Smooth muscle cell (in vitro differentiated cells): ENCODE data around the genes LNPEP, LIX1, RGMB and FAM174A.

DNA sequence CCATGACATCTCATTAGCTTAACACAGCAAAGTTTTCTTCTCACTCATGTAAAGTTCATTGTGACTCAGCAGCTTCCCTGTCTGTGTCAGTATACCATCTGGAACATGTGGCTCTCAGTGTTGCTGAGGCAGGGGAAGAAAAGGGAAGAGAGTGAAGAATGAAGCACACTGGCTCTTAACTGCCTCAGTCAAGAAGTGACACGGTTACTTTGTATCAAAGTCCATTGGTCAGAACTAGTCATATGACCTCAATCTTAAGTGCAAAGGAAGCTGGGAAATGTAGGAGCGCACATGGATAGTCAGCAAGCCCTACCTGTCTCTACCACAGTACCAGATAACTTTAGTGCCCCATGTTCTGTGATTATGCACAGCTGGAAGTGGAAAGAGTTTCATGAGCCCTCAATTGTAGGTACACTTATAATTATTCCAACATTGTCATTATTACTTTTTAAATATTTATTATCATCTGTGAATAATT lies 185.1 kb upstream of the ELL2 start:
- RAMPAGE, long total RNA: no peak

DNA sequence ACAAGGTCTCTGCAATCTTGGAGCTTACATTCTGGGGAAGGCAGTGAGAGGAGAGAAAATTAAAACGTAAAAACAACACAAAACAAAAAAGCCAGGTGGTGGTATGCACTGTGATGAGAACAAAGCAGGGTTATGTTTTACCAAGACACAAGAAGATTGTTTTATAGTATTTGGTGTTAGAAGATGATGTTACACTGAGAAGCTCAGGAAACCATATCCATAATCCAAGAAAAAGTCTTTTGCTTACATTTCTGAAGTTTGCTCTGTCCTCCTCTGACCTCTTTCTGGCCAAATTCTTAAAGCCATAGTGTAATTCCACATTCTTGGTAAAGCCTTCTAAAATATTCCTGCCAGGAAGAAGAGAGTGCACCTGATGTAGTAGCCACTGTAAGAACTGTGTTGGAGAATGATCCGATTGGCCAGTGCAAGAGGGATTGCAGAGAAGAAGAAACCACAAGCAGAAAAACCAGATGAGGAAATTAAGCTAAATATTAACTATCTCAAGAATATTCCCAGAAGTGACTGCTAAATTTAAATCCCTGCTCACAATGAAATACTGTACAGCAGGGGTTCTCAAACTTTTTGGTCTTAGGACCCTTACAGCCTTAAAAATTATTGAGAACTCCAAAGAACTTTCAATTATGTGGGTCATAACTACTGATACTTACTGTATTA lies 218.3 kb downstream of the PCSK1 start:
- RAMPAGE, long total RNA: no peak

DNA sequence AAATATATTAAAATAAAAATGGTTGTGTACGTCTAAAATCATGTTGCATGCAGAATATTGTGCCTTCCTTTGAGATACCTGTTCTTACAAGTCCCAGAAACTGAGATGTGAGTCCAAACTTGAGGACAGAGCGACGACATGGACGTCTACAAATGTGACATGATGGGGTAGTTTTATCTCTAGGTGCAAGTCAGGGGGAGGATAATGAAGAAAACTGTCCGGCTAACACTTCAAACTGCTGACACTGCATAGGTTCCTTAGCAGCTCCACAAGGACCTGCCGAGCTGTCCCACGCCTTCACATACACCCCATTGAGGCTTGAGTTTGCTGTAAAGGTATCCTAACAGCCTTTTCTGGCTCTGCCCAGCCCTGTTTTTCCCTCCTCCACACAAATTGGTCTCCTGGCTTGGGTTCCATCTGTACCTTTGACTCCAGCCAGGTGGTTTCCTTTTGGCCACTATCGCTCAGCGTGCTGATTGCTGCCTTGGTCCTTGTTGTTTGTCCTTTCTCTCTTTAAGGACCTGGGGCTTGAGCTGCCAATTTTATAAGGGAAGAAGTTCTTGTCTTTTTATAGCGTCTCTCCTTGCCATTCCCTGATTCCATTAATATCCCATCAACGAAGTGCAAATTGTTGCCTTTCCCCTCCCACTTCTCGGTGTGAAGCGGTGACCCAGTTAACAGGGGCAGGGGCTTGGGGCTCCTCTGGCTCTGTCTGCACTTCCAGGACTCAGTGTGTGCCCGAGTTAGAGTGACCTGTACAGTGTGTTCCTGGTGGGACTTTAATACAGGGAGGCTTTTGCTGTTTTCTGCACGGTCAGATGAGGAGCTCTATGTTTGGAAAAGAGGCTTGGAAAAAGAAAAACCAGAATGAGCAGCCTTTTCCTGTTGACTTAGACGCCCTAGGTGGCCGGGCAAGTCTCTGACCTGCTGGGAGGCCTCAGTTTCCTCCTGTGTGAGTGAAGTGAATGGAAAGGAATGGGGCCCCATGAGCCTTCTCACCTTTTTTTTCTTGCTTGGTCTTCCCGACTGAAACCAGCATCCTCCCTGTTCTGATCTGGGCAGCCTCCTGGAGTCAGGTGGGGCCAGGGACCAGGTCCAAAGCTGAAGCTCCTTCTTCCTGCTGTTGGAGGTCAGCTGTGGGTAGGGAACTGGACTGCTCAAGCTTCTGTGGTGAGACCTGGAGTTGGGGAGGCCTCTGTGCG lies 100.2 kb downstream of the PCSK1 start:
- RAMPAGE, long total RNA: no peak

- RAMPAGE, long total RNA: no peak
Observed at GRCh38 chr5:96582273-96582876, 79.8 kb upstream of the CAST start.

GRCh38 chr5:96662748-96663608 lies 802 bp downstream of the CAST start:
- RAMPAGE, long total RNA: start-site peak on the plus strand at chr5:96662989-96663055, 176 and 272 reads in 2 replicates

- RAMPAGE, long total RNA: no peak
Observed at GRCh38 chr5:96793759-96794183, 14.0 kb downstream of the ERAP1 start.

GRCh38 chr5:96934648-96935447 lies 1.0 kb upstream of the LNPEP start:
- RAMPAGE, long total RNA: no peak

GRCh38 chr5:96935448-96936181 lies at the start of gene LNPEP:
Gene LNPEP (plus strand): TSS chr5:96936080.
- RAMPAGE, long total RNA: start-site peak on the plus strand at chr5:96936080-96936119, 126 and 54 reads in 2 replicates

DNA sequence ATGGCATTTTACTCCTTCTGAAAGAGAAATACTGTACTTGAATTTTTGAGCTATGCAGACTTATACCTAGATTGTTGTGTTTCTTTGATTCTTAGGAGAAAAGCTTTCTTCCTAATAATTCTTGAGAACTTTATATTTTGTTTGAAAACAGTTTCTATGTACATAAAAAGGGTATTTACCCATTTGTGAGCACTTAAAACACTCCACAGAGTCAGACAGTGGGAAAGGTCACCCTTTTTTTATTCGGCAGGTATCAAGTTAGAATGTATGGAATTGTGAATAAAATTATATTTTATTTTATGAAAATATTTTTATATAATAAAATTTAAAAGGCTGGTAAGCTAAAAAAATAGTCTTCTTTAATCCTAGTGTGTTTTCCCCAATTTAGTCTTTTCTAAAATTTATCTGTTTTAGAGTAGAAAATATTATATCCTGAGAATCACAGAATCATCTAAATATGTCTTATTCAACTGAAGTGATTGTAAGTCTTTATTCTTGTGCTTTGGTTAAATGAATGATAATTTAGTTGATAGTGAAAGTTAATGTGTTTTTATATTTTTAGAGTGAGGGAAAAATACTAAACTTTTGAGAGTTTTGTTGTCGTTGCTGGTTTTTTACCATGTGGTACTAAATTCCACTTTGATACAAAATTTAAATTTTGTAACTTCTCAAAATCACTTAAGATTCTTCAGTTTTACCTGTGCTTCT lies 94.1 kb downstream of the LNPEP start:
- RAMPAGE, long total RNA: no peak

GRCh38 chr5:97031974-97033206 lies 96.5 kb downstream of the LNPEP start:
- RAMPAGE, long total RNA: no peak

- RAMPAGE, long total RNA: no peak
Observed at GRCh38 chr5:97142261-97143044, at the start of gene LIX1. Gene LIX1 (minus strand): TSS chr5:97142611.

DNA sequence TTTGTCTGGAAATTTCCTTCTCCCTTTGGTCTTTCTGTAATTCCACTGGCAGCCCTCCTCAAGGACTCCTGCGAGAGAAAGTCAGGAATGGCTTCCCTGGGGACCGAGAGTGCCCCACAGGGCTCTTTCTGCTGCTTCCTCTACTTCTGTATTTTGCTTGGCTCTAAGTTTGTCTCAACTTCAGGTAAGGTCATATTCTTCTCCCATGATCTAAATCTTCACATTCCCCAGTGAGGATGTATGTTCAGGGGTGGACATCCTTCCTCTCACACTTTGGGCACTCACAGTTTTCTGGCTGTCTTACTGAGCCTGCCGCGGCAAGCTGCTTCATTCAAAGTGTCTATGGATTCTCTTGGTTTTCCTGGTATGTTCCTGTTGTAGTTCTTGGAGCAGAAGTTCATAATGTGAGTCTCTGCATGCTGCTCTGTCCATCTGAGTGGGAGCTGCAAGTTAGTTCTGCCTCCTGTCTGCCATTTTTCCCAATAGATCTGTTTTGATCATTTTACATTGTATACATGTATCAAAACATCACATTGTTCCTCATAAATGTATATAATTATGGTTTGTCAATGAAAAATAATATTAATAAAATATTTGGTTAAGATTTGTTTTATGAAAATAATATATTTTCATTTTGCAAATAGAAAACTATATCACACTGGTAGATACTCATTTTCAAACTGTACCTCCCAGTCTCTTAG lies 10.5 kb upstream of the RIOK2 start:
- RAMPAGE, long total RNA: no peak

DNA sequence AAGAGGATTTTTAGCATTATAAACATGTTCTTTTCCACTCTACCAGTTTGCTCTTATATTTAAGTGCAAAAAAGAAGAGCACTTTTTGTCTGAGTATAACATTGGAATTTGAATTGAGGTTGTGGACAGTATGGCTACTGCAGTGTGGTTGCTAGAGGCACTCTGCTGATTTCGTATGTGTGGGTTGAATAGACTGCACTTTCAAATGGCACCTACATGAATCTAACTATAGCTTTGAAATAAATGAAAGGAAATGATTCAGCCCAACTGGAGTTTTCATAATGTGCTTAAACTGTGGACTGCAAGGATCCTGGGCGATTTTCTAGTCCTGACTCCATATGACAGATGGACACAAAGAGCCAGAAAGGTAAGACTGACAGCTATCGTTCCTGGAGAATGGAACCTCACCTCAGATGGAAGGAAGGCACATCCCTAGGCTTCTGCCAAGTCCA lies 657.6 kb upstream of the RIOK2 start:
- RAMPAGE, long total RNA: no peak

DNA sequence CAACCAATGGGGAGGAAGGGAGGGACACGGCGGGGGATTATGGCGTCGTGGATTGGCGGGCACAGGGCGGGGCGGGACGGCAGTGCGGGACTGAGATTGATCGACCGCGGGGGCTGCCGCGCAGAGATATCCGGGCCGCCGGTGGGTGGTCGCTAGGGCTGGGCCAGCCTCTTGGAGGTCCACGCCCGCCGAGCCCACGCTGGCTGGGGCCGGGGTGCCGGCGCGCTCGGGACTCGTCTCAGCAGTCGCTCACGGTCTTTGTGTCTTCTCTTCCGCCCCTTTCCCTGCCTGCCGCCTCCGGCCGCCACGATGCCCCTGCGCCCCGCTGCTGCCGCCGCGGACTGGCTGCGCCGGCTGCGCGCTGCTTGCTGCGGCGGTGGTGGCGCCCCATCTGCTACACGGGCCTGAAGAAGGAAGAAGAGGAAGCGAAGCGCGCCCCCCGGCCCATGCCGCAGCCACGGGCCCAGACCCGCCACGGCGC lies at the start of gene RGMB:
Gene RGMB, plus strand, starts transcription at position 121 of the 481 bp plus-strand sequence.
- RAMPAGE, long total RNA: start-site peak on the plus strand centred at position 124 of the sequence, 118 bp wide, 24 and 8 reads in 2 replicates

DNA sequence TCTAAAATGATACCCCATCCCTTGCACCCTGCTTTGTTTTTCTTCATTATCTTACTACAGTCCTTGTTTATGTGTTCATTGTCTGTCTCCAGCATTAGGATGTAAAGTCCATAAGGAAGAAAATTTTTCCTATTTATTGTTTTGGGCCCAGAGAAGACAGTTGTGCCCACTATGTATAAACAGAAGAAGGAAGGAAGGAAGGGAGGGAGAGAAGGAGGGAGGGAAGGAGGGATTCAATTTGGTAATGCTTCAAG lies 29.6 kb downstream of the RGMB start:
- RAMPAGE, long total RNA: no peak

- RAMPAGE, long total RNA: no peak
Observed at GRCh38 chr5:98900313-98901627, 28.0 kb downstream of the CHD1 start.

- RAMPAGE, long total RNA: no peak
Observed at GRCh38 chr5:98910392-98911238, 18.2 kb downstream of the CHD1 start.

DNA sequence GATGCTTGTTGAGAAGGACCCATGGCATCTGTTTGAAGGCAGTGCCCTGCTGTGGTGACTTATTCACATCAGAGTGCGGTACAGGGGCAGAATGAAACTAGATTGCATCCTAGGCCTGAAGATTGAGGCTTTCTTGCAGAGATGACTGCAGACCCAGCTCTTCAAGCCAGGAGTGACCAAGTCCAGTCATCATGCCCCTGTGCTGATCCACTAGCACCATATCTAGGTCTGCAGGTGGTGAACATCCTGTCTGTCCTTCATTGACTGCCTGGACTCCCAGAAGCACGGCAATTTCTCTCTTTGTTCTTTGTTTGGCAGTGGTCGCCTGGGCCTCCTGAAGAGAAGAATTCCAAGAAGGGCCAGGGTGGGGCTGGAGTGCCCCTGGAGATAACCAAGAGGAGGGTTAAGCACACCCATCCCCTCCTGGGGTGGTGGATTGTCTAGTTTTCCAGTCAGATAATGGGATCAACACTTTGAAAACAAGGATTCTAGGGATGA lies 25.8 kb upstream of the CHD1 start:
- RAMPAGE, long total RNA: no peak

DNA sequence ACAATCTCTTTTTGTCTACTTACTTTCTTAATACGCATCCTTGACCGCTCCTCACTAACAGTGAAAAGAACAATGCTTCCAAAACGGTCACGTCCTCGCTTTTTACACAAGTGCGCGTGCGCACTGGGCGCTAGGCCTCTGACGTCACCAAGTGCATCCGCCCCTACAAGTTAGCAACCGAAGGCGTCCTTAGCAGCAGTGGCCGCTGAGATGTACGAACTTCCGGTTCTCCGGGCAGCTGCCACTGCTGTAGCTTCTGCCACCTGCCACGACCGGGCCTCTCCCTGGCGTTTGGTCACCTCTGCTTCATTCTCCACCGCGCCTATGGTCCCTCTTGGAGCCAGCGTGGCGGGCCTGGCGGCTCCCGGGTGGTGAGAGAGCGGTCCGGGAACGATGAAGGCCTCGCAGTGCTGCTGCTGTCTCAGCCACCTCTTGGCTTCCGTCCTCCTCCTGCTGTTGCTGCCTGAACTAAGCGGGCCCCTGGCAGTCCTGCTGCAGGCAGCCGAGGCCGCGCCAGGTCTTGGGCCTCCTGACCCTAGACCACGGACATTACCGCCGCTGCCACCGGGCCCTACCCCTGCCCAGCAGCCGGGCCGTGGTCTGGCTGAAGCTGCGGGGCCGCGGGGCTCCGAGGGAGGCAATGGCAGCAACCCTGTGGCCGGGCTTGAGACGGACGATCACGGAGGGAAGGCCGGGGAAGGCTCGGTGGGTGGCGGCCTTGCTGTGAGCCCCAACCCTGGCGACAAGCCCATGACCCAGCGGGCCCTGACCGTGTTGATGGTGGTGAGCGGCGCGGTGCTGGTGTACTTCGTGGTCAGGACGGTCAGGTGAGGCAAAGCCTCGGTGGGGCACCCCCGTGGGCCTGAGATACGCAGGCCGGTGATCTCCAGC lies at the start of gene FAM174A:
Gene FAM174A, plus strand, starts transcription at position 237 of the 891 bp plus-strand sequence.
- RAMPAGE, long total RNA: start-site peak on the plus strand centred at position 257 of the sequence, 51 bp wide, 280 and 160 reads in 2 replicates

- RAMPAGE, long total RNA: no peak
Observed at GRCh38 chr5:100828038-100828560, 75.0 kb downstream of the ST8SIA4 start.